Astrocyte (in vitro differentiated cells and primary cell): Measurements from ENCODE around the gene B4GALT5.

DNA sequence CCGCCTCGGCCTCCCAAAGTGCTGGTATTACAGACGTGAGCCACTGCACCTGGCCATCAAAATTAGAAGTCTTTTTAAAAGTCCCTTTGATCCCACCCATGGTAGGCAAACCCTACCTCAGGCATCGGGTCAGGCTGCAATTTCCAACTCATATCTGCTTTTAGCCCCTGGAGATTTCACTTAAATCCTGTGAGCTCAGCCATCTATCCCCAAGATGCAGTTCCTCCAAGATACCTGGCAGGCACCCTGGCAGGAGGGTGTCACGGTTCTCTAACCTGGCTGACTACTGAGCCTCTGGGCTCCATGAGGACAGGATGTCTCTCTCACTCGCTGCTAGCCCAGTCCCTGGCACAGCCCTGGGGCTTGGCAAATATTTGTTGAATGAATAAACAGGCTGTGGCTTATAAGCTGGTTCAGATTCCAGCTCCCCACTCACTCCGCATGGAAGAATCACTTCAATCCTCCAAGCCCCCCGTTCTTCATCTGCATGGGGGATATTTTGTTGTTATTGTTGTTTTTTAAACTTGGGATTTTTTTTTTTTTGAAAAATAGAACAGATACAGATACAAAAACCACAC, 36.5 kb upstream of the PTGIS start:
- PRO-cap, result no peak
- RRBS, 2 experiments, result no CpG with 5 or more reads among the region's 8 CpGs

DNA sequence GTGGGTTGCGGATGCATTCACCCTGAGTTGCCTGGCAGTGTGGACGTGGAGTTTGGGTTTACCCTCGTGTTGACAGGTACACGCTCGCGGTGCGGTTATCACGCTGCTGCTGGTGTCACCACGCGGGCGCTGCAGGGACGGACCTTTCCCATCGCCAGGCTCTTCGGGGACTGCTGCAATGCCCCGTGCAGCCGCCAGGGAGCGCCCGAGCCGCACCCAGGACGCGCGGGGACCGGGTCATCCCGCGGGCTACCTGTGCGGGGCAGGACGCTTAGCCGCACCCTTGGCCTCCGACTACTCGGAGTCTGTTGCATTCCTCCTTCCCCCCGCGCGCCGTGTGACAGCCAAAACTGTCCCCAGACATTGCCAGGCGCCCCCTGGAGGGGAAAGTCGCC, 43.1 kb upstream of the PTGIS start:
- PRO-cap, result no peak
- RRBS, 2 experiments, result no CpG with 5 or more reads among the region's 36 CpGs

DNA sequence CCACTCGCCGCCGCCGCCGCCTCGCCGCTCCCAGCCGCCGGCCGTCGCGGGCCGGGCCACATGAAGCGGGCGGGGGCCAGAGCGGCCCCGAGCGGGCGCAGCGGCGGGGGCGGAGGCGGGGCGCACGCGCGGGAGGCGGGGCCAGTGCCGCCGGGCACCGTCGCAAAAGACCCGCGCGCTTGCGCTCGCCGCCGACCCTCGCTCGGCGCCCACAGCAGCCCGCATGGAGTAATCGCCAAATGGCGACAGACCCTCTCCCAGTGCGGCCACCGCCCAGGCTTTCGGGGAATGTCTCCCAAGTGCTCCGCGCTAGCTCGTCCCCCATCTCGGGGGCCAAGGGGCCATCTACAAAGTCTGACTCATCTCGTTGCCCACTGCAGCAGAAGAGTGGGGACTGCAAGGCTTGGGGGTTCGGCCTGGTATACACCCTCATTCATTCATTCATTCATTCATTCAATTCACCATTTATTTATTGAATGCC, at the start of gene B4GALT5:
Gene B4GALT5 (minus strand): TSS at position 62 of the 481 bp plus-strand sequence.
- PRO-cap, result bidirectional peak, plus-strand start at position 238 of the sequence, minus-strand start at position 62 of the sequence
- RRBS, 2 experiments, result under 1 to 2% methylated on average over 9 to 20 of the region's 54 CpGs

DNA sequence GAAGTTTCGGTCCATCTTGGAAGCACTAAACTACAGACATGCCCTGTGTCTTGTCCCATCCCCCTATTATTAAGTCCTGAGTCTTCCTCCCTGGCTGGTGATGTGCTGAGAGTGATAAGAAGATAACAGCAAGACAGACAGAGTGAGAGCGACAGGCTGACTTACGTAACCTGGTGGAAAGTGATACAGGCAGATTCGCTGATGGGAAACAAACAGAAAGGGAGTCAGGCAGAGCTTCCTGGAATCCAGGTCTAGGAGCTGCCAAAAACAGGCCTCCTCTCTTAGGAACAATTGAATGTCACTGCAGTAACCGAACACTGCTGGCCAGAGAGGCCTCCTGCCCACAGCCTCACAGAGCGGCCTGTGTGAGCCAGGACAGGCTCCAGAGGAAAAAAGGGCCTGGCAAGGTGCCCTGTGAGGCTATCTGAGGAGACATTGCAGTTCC, 34.1 kb upstream of the B4GALT5 start:
- PRO-cap, result no peak
- RRBS, 2 experiments, result no CpG with 5 or more reads among the region's 6 CpGs

DNA sequence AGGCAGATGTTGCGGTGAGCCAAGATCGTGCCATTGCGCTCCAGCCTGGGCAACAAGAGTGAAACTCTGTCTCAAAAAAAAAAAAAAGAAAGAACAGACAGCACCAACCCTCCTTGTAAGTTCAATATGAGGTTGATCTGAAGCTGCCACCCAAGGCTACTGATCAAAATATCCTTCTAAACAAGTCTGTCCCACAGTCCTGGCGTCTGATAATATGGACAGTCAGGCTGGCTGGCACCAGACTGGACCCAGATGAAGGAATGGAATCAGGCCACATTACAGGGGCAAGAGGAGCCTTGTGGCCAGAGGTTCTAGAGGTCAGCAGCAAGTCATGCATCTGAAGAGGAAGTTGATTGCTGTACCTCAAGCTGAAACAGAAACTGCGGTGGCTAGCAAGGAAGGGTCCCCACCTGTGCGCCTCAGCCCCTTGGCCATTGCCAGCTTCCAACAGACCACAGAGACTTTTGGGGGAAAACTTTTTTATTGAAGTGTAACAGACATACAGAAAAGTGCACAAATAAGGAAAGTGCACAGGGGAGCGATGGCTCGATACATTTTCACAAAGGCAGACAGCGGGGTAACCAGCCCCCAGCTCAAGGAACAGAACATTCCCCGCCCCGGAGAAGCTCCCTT, 26.9 kb upstream of the SLC9A8 start:
- PRO-cap, result no peak
- RRBS, 2 experiments, result no CpG with 5 or more reads among the region's 11 CpGs

GRCh38 chr20:49794840-49795412, 17.7 kb upstream of the SLC9A8 start:
- PRO-cap, result no peak
- RRBS, 2 experiments, result no CpG with 5 or more reads among the region's 6 CpGs

DNA sequence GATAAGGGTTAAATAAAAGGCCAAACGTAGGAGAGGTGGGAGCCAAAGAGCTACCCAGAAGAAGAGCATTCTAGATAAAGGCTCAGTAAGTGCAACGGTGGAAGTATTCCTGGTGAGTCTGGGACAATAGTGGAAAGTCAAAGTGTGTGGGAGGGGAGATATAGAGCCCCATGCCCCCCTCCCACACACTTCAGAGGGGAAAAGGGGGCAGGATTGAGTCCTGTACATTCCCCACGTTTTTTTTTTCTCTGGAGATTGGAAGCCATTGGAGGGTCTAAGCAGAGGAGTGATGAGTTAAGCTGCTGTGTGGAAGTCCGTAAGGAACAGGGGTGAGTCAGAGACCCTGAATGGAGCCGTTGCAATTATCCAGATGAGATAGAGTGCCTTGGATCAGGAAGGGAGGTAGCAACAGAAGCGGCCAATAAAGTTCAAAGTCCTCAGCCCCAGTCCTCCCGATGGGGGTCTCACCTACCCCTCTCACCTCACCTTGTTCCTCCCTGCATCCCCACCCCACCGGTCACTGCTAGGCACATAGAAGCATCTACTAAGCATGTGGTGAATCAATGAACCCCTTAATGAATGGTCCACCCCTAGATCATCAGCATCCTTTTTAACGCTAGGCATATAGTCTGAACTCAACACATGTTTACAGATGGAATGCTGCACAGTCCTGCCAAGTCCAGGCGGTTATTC, 726 bp upstream of the SLC9A8 start:
- PRO-cap, result no peak
- RRBS, 2 experiments, result no CpG with 5 or more reads among the region's 10 CpGs

DNA sequence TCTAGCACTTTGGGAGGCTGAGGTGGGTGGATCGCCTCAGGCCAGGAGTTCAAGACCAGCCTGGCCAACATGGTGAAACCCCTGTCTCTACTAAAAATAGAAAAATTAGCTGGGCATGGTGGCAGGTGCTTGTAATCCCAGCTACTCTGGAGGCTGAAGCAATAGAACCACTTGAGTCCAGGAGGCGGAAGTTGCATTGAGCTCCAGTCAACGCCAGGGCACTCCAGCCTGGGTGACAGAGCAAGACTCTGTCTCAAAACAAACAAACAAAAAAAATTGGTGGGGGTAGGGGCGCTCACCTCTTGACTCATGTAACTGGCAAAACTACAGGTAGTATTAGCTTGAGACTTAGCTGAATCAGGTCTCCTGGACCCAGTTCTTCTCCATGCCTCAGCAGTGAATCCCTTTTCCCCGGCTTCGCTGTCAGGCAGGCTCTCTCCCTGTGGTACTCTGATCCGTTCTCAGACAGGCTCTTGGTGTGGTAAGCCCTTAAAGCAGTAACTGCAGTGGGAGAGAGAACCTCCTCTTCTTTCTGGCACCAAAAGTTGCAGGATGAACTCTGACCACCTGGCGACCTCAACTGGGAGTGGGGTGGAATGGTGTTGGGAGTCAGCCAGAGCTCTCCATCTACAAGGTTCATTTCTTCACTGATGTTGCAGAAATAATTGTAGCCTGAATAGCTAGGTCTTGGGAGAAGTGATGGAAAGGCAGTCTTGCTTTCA, 12.9 kb downstream of the SLC9A8 start:
- PRO-cap, result no peak
- RRBS, 2 experiments, result no CpG with 5 or more reads among the region's 8 CpGs

- PRO-cap, result no peak
- RRBS, 2 experiments, result 4 to 5% methylated on average over 4 of the region's 10 CpGs
These were observed 7.5 kb upstream of the RNF114 start for GRCh38 chr20:49928692-49929178.

DNA sequence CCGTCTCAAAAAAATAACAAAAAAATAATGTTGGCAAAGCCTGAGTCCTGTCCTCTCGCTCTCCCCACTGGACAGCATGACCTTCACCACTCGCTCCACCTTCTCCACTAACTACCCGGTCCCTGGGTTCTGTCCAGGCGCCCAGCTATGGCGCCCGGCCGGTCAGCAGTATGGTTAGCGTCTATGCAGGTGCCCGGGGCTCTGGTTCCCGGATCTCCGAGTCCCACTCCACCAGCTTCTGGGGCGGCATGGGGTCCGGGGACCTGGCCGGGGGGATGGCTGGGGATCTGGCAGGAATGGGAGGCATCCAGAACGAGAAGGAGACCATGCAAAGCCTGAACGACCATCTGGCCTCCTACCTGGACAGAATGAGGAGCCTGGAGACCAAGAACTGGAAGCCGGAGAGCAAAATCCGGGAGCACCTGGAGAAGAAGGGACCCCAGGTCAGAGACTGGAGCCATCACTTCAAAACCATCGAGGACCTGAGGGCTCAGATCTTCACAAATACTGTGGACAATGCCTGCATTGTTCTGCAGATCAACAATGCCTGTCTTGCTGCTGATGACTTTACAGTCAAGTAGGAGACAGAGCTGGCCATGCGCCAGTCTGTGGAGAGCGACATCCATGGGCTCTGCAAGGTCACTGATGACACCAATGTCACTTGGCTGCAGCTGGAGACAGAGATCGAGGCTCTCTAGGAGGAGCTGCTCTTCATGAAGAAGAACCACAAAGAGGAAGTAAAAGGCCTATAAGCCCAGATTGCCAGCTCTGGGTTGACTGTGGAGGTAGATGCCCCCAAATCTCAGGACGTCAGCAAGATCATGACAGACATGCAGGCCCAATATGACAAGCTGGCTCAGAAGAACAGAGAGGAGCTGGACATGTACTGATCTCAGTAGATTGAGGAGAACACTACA, 20.7 kb downstream of the RNF114 start:
- PRO-cap, result no peak
- RRBS, 2 experiments, result 99 to 100% methylated on average over 2 of the region's 24 CpGs

DNA sequence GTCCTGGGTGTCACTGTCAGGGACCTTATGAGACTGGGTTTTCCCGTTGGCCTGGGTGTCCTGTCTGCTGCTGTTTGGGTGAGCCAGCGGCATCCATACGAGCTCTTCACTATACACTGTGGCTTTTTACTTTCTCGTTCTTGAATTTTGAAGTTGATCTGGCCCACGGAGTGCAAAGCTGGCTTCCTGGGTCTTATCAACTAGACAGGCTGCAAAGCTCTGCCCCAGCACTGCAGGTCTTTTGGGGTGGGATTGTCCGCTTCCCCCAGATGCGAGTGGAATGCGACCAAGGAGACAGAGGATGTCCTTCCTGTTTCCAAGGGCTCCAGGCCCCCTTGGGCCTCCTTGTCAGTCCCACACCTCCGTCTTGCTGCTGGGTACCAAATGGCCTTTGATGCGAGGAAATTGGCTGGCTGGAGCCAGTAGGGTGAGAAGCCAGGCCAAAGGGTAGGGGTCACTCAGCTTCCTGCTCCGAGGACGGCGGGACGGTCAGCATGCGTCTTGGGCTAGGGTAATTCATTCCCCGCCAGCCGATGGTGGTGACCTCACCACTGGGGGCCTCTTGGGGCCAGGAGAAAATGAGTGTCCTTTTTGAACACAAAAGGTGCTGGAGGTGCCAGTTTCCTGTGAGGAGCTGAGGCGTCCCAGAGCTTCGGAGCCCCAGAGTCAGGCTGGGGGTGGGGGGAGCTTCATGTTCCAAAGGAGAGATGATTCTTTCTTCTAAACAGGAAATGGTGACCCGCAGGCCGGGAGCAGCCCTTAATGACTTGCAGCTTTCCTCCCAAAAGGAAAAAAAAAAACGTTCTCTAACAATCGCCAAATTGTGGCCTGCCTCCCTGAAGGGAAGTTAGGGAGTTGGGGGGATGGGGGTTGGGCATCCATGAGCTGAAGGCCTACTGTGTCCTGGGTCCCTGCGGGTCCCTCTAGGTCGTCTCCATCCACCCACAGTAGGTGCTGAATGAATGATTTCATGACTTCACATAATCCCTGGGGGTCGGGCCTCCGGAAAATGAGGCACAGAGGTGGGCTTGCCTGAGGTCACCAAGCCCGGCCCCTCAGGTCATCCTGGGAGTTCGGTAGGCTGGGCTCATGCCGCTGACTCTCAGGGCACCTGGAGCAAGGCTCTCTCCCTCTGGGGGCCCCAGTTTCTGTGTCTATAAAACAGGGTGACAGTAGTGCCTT, 6.6 kb downstream of the SNAI1 start:
- PRO-cap, result no peak
- RRBS, 2 experiments, result 29 to 33% methylated on average over 1 of the region's 30 CpGs

- PRO-cap, result no peak
- RRBS, 2 experiments, result 53 to 69% methylated on average over 2 of the region's 9 CpGs
These were observed 29.8 kb downstream of the SNAI1 start for GRCh38 chr20:50012494-50013139.

DNA sequence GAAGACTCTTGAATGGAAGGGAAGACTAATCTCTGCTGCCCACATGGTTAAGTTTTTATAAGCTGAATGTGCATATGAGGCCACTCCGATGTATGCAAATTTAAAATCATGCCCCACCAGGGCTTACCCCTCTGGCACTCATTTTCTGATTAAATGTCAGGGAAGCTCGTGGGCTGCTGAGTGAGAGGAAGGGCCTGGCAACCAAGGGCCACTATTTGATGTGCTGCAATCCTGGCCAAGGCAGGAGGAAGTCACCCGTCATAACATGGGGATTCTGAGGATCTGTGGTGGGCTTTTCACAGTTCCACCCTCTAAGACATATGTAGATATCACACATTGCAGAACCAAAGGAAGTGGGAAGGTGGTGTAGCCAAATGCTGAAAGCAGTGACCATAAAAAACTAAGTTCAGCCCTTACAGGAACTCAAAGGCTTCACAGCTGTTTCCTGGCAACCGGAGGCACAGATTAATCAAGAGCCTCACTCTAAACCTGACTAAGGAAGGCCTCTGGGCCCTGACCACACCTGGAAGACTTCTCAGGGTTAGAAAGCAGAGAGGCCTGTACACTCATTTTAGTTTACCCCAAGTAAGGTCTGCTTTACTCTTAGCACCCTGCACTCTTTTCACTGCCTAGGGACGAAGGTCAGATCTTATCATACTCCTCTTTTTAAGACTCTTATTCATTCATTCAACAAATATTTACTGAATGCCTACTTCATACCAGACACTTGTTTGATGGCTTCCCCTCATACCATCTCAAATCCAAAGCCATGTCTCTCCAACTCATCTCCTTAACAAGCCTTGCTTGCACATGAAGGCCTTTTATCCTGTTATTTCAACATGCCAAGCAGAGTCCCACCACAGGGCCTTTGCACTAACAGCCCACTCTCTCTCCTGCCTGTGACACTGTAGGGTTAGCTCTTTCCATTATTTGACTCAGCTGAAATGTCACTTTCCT, 2.7 kb downstream of the UBE2V1 start:
- PRO-cap, result no peak
- RRBS, 2 experiments, result no CpG with 5 or more reads among the region's 5 CpGs

GRCh38 chr20:50139740-50140930, 13.4 kb downstream of the PEDS1 start:
- PRO-cap, result no peak
- RRBS, 2 experiments, result no CpG with 5 or more reads among the region's 25 CpGs

DNA sequence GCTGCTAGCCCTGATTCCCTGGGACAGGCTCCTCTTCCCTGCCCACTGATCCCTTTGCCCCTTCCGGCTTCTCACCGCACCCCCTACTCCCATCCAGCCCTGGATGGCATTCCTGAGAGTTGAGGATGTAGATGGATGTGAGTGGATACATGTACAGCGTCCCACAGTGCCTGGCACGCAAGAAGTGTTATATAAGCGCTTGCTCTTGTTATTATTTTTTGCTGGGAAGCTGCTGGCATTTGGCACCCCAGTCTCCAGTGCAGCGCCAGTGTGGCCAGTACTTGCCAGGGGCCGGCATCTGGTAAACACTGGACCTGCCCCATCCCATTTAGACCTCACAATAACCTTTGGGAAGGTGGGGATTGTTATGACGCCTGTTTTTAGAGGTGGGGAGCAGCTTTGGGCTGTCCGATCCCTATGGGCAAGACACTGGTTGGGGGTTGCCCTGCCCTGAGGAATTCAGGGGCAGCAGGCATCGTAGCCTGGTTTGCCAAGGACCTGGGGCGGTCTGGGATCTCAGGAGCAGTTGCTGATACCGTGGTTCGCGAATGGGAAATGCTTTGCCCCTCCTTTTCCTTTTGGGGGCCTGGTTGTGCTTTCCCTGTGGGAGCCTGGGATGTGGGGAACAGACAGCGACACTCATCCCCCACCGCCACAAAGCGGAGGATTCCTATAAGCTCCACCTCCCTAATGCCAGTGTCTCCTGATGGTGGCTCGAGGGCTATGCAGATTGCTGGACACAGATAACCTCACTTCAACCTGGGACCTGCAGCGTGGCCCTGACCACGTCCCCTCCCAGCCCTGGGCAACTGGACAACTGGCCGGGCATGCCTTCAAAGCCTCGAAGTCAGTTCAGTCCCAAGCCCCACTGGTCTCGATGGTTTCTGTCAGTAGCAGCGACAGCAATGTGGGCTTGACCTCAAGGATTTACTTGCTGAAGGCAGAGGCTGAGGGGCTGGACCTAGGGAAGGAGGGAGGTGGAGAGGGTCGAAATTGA, 3.1 kb downstream of the CEBPB start:
- PRO-cap, result no peak
- RRBS, 2 experiments, result no CpG with 5 or more reads among the region's 25 CpGs

DNA sequence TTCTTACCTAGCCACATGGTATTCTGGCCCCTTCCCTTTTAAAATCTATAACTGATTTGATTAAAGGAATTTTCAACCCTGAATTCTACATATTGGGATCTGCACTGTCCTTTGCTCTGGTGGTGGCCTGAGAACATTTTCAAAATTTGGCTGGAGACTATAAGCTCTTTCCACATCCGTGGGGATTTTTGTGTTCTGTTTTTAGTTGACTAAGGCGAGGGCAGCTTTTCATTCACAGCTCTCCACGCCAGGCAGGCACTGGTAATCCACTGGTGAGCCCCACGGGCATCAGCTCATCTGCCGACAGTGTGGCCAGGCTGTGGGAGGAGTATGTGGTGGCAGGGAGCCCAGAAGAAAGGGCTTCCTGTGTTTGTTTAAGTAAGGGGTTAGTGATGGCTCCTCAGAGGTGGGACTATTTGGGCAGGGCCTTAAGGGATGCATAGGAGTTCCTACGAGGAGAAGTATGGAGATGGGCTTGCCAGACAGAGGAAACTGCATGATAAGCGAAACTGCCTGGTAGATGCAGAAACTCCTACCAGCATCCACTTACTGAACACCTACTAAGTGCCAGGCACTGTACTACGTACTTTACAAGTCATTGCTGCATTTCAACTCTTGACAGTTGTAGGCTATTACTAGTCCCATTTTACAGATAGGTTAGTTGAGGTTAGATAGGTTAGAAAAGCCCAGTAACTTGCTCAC, 54.9 kb downstream of the CEBPB start:
- PRO-cap, result no peak
- RRBS, 2 experiments, result no CpG with 5 or more reads among the region's 8 CpGs

GRCh38 chr20:50247963-50248875, 57.6 kb downstream of the CEBPB start:
- PRO-cap, result no peak
- RRBS, 2 experiments, result no CpG with 5 or more reads among the region's 22 CpGs

- PRO-cap, result no peak
- RRBS, 2 experiments, result 28 to 35% methylated on average over 4 to 7 of the region's 29 CpGs
These were observed 95.0 kb downstream of the CEBPB start for GRCh38 chr20:50285275-50286447.

- PRO-cap, result no peak
- RRBS, 2 experiments, result no CpG with 5 or more reads among the region's 11 CpGs
These were observed 143.3 kb downstream of the CEBPB start for GRCh38 chr20:50333868-50334468.

DNA sequence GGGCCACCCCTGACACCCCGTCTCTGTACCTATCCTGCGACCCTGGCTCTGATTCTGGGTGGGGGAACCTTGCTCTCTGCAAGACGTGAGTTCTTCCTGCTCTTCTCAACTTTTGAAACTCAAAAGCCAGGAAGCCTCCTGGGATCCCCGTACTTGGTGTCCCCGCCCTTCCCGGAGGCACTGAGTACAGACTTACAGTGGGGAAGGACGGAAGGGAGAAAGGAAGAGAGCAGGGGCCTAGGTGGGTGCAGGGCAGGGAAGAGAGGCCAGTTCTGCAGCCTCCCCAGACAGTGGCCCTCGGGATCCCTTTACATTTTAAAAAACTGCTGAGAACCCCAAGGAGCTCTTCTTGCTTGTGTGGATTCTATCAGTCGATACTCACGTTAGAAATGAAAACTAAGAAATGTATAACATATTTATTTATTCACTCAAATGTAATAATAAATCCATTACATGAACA, 149.0 kb upstream of the PTPN1 start:
- PRO-cap, result no peak
- RRBS, 2 experiments, result no CpG with 5 or more reads among the region's 10 CpGs